Left common carotid artery plus branches (tissue), 1 donor: Measurements from ENCODE around the gene KLHDC1.

DNA sequence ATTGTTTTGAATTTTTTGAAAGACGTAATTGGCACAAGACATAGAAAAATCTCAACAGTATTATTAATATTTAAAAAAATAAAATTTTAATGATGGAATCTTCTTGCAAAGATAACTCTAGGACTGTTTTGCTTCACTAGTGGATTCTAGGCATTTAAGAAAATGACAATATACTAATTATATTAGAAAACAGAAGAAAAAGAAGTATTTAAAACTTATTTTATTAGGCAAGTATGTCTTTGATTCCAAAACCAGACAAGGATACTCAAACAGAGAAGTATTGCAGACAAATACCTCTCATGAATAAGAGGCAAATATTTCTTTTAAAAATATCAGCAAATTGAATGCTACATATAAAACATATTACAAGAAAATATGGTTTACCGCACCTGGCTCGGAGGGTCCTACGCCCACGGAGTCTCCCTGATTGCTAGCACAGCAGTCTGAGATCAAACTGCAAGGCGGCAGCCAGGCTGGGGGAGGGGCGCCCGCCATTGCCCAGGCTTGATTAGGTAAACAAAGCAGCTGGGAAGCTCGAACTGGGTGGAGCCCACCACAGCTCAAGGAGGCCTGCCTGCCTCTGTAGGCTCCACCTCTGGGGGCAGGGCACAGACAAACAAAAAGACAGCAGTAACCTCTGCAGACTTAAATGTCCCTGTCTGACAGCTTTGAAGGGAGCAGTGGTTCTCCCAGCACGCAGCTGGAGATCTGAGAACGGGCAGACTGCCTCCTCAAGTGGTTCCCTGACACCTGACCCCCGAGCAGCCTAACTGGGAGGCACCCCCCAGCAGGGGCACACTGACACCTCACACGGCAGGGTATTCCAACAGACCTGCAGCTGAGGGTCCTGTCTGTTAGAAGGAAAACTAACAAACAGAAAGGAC lies 119.4 kb upstream of the MDGA2 start:
- PRO-cap = no peak

DNA sequence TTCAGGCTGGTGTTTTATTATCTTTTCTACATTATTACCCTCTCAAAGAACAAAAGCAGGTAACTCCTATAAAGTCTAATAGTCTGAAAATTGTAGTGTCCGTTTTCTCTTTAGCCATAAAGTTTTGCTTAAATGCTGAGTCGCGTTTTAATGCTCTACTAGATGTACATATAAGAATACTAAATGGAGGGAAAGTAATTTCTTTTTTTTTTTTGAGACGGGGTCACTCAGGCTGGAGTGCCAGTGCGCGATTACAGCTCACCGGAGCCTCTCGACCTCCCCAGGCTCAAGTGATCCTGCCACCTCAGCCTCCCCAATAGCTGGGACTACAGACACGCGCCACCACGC lies 1.3 kb upstream of the LRR1 start:
- PRO-cap = no peak

DNA sequence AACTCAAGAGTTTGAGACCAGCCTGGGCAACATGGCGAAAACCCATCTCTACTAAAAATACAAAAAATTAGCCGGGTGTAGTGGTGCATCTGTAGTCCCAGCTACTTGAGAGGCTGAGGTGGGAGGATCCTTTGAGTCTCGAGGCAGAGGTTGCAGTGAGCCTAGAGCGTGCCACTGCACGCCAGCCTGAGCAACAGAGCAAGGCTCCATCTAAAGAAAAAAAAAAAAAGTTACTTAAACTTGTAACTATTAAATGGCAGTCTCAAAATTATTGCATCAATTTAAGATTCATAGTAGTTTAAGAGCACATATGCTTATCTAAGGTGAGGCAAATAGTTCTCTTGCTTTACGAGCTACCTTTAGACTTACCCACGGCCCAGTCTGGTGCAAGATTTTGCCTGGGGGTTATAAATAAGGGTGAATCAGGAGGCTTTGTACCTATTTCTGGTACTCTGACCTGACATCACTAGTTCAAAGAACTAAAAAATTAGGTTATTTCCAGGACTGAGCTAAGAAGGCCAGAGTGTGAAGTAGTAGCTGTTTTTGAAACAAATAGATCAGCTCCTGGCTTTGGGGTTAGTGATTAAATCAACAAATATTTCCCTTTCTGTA lies 3.4 kb downstream of the MGAT2 start:
- PRO-cap = no peak

DNA sequence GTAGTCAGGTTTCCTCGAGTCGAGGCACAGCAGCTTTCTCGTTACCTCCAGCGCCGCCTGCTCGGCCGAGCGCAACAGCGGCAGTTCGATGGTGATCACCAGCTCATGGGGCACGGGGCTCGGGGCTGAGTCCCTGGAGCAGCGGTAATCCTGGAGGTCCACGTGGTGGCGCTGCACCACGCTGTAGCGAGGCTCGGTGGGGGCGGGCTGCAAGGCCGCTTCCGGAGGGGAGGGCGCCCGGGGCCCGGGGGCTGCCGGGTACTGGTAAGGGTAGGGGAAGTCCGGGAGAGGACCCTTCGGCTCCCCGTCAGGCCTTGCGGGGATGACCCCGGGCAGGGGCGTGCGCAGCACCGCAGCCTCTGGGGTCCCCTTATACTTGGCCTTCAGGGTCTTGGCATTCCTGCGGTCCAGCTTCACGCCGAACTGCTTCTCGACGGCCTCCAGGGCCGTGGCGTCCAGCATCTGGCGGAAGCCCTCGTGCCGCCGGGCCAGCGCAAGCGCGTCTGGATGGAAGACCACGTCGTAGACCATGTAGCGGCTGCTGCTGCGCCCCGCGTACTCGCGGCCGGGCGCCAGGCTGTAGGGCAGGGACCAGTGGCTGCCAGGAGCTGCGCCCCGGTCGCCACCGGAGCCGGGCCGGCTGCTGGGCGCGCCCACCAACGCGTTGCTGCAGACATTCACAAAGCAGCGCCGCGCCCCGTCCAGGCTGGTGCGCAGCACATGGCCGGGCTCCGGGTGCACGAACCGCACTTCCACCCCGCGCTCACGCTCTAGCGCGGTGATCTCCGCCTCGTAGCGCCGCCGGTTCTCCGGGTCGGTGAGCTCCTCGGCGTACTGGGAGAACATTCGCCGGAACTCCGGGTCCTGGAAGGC lies 606 bp downstream of the DNAAF2 start:
- PRO-cap = bidirectional peak, plus-strand start at position 215 of the sequence, minus-strand start at position 93 of the sequence

DNA sequence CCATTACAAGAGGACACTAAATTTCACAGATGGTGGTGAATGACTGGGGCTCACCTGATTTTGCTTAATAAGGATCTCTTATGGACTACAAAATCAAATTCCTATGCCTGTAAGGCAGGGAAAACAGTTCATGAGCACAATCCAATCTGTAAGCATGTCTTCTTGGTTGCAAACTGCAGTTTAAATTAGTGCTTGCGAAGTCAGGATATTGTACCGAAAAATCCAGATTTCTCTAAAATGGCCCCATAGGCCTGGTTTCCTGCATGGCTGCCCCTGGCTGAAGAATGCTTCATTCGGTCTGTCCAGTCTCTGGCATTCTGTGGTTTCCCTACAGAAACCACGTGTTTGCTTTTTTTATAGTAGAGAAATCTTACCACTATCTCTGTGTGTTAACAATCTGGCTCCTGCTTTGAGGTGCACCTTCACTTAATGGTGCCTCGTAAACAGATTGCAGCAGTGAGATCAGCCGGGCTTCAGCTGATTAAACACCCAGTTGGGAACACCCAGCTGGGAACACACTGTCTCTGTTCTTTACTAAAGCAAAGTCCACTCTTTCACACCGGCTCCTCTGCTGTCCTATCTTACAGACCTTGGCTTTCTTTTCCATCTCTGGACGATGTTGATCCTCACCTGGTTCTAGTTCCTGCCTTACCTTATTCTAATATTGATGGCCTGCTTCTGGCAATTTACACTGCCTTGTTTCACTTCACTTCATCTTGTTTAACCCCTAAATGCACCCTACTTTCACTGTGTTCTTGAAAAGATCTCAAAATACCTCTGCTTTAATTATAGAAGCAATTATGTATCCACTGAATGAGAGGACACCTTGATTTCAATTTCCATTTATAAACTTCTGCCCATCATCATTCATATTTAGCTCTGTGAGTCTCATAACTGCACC lies 6.7 kb upstream of the DNAAF2 start:
- PRO-cap = no peak

- PRO-cap = bidirectional peak, plus-strand start at chr14:49693120, minus-strand start at chr14:49693024; bidirectional peak, plus-strand start at chr14:49693523, minus-strand start at chr14:49693491
Measured at GRCh38 chr14:49692483-49693845, at the start of gene KLHDC1. Gene KLHDC1, plus strand, starts transcription at chr14:49693120.

GRCh38 chr14:49770654-49771048 lies 2.7 kb downstream of the KLHDC2 start:
- PRO-cap = no peak

DNA sequence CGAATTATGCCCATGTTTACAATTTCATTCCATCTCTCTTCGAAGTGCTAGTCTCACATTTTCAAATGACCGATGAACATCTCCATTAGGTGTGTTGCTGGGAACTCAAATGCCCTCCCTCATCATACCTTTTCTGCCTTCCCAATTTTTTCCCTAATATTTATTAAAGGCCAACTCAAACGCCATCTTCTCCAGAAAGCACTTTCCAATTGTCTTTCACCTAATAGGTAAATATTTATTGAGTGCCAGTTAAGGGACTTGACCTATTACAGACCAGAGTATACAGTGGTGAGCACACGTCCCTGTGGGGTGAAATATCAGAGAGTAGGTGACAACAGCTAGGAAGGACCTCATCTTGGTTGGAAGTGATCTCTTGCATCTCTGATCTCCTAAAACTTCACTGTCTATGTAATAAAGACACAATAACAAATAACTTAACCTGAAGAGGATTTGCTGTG lies 64.5 kb downstream of the ARF6 start:
- PRO-cap = no peak

DNA sequence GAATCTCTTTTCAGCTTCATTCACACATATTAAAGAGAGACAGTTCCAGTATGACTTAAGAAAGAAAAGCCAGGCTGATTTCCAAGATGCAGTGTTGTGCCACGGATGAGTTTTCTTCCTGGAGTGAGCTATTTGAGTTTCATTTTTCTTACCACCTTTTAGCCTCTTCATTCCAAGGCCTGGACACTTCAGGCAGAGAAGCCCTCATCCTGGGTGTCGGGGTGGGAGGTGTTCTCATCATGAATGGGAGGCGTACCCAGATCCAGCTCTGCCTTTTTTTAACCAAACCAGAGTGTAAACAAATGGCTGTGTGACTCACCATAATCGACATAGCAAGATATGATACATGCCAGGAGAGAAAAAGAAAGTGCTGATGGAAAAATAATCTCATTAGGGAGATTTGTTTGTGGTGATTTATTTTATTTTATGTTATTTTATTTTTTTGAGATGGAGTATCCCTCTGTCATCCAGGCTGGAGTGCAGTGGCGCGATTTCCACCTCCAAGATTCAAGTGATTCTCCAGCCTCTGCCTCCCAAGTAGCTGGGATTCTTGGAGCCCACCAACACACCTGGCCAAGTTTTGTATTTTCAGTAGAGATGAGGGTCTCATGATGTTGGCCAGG lies 80.0 kb downstream of the ARF6 start:
- PRO-cap = no peak

DNA sequence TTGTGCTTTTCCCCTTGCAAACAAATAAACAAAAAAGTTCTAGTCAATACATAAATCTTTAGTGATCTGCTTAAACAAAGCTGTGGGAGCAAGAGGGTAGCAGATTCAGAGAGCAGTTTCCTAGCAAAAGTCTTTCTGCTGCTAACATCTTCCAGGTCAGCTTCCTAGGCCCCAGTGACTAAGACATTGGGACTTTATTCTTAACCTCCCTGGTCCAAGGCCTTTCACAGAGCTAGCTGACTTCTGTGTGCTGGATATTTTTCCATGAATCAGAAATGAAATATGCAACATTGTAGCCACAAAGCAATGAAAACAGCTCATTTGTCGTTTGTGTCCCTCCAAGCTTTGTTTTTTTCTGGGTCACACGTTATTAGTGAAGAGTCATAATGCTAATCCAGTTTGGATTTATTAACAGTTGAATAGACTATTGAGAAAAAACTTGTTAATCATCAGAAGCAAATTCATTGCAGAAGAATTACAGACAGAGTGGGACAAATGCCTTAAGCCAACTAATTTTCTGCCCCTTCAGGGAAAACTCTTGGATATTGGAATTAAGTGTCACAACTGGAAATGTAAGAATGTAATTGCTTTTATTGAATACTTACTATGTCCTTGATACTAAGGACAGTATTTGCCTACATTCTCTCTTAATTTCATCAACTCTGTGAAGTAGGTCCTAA lies 82.4 kb downstream of the ARF6 start:
- PRO-cap = no peak

DNA sequence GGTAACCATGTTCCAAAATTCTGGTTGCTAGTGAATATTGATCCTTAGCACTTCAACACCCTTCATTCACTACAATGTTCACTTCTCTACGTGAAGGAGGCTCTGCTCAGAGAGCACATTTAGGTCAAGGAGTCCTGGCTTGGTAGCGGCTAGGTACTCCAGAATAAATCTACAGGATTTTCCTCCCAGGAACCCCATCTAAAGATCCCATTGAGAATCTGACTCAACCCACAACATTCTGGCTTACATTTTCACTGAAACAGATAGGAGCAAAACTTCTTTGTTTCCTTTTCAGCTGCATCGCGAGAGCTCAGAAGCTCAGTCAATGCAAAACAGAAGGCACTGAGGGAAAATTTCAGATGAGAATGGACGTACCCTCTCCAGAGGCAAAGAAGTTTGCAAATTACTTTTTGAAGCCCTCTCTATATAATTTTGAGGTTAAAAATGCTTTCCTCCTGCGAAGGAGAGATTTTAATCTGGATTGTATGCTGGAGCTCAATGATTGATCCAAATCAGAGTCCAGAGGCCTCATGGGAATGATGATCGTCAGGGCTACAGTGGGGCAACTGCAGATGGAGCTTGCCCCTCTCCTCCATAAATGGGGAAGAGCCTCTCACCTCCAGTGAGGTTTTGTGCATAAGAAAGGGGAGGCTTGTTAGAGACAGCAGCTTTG lies 93.8 kb downstream of the ARF6 start:
- PRO-cap = no peak

GRCh38 chr14:50003072-50004193 lies 110.6 kb downstream of the ARF6 start:
- PRO-cap = bidirectional peak, plus-strand start at chr14:50003540, minus-strand start at chr14:50003398

DNA sequence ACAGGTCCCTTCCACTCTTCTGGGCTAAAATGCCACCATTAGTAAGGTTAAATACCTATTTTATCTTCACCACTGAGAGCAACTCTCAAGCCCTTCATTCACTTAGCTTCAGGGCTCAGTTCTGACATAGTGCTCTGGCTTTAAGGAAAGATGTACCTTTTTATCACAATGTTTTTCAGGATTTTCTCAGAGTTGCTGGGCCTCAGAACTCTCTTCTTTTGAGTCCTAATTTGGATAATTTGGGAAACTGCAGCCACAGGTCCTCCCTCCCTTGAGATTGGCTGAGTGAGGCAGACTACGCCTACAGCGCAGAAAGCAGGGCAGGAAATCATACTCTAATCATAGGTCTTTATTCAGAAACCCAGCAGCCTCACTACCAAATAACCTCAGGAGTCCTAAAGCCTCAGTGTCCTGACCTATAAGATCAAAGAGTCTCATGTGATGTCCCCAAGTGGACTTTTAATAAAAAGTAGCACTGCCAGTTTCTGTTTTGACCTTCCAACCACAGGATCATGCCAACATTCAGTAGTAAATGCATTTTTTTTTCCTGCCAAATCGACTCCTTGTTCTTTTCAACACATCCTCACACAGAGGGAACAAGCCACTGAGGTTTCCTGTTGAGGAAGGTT lies 72.4 kb downstream of the VCPKMT start:
- PRO-cap = no peak

DNA sequence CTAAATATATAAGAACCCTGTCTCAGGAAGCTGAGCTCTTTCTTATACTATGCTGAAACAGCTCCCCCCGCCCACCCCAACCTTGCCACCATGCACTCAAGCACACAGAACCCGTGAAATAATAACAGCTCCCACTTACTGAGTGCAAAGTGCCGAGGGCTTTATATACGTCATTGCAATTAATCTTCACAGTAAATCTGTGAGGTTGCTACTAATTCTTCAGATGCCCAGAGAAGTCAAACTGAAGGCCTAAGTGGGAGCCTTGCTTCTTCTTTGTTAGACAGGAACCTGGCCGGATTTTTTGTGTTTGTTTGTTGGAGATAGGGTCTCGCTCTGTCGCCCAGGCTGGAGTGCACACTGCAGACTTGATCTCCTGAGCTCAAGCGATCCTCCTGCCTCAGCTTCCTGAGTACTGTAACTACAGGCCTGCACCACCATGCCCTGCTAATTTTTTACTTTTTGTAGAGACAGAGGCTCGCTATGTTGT lies 34.0 kb downstream of the VCPKMT start:
- PRO-cap = no peak

DNA sequence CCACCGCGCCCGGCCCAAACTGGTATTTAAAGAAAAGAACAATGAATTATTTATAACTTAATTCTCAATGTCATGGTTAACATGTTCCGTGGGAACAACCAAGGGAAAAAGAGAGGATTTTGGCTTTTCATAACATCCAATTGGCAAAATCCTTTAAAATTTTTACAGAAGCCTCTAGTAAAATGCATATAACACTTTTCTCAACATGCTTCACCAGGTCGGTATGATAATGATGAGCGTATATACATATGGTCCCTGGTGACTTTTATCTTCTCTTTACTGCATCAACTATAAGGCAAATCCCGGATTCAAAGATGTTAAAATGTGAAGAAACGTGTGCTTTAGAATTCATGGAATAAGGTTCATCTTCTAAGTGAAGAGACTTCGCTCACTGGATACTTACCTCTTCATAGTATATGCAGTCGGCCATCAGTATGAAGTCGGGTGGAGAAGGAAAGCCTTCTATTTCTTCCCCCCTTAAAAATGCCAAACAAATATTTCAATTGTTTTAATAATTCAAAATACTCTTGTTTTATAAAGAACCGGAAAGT lies 861 bp downstream of the VCPKMT start:
- PRO-cap = no peak

- PRO-cap = no peak
Measured at GRCh38 chr14:50397182-50397888, 654 bp upstream of the CDKL1 start.

DNA sequence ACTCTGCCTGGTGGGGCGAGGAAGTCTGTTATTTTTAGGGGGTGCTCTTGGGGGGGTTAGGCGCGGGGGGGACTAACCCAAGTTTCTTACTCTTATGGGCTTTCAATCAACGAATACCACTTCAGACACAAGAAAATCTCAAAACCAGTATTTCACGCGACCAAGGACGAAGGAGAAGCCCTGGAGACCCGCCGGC lies 600 bp downstream of the SAV1 start:
- PRO-cap = no peak

DNA sequence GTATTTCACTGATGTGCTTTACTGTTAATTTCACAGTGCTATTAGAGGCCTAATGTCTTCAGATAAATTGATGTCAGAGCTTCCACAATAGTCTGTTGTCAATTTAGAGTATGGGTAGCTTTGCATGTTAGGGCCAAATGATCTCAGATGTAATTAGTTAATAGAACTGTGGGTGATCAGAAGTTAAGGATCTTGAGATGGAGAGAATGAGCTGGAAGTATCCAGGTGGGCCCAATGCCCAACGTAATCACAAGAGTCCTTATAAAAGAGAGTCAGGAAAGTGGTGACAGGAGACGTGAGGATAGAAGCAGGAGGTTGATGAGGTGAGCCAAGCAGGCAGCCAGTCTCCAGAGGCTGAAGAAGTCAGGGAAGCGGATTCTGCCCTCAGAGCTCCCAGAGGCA lies 9.9 kb upstream of the SAV1 start:
- PRO-cap = no peak

DNA sequence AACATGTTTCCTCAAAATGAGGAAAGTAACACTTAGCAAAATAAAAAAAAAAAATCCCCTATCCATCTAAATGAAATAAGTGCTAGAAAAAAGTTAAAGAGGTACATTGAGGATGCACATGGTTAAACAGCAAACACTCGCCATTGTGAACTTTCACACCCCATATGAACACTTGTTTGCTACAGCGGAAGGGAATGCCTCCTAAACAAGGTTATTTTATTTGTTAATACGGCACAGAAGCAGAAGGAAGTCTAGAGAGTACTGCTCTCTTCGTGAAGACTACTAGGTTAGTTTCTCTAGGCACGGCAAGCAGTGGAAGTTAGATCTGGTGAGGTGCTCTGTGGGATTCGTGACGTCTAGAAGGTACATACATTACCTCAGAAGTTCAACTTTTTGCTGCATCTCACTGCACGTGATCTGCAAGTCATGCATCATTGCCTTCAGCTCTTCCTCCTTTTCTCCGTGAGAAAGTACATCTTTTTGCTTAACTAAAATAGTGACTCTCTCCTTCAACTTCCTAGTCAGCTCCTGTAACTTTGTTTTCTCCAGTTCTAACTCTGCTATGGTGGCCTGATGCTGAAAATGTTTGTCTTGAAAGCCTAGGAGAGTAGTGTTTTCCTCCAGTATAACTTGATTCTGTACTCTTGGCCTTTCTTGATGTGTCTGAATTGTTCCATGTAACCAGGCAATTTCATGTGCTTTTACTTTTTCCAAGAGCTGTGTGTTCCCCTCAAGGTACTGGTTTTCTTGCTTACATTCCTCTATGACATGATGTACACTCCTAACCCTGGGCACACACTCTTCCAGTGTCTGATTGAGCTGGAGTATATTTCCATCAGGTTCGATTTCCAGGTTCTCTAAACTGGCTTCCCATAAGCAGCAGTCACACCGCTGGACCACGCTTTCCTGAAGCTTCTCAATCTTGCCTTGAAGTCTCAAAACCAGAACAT lies 74.6 kb downstream of the NIN start:
- PRO-cap = no peak

DNA sequence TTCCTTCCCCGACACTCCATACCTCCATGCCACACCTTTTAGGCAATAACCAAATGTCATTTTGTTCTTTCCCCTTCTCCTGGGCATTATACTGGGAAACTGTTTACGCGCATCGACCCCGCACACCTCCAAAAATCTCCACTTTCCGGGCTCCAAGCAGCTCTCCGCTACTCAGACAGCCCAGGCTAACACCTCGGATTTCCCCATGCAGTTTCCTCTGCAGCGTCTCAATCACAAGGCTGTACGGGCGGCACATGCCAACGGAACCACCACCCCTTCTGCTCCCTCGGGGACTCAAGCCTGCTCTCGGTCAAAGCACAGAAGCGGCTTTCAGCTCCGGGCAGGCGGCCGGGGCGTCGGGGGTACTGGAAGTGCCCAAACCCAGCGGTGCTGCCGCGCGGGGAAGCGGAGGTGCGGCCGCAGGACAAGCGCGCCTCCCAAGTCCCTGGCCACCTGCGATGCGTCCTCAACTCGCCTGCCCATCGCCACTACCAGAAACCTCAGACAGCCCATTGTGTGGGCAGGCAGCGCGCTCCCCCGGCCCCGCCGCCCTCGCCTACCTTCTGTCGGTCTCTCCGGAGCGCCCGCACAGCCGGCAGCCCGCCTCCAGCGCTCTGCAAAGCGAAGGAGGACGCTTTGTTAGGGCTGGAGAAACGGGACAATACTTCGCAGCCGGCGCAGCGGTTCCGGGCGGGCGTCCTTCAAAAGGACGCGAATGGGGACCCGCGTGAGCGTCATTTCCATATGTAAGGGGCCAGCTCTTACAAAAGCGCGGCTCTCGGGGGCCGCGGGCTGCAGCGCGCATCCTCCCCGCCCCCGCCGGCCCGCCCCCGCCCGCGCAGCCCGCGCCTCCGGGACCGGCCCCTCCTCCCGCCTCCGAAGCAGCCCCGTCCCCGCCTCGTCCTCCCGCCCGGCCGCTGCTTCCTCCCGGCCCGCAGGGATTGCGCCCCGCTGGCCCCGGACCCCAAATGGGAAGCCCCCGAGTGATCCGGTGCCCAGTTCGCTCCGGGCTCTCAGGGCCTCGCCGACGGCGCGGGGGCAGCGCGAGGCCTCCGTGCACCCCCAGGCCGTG lies 722 bp downstream of the NIN start:
- PRO-cap = no peak